Fibroblast of the aortic adventitia (primary cell): Measurements from ENCODE around the gene ATP2C2.

GRCh38 chr16:84367760-84369078, at the start of gene ATP2C2:
Gene ATP2C2 (plus strand): TSS chr16:84368538.
- CAGE, long polyA plus RNA: no peak

- CAGE, long polyA plus RNA: no peak
These were observed 28.1 kb downstream of the ATP2C2 start for GRCh38 chr16:84396050-84397141.

- CAGE, long polyA plus RNA: no peak
These were observed 25.3 kb downstream of the MEAK7 start for GRCh38 chr16:84478982-84479785.

GRCh38 chr16:84507209-84507811, 2.9 kb upstream of the MEAK7 start:
- CAGE, long polyA plus RNA: no peak

DNA sequence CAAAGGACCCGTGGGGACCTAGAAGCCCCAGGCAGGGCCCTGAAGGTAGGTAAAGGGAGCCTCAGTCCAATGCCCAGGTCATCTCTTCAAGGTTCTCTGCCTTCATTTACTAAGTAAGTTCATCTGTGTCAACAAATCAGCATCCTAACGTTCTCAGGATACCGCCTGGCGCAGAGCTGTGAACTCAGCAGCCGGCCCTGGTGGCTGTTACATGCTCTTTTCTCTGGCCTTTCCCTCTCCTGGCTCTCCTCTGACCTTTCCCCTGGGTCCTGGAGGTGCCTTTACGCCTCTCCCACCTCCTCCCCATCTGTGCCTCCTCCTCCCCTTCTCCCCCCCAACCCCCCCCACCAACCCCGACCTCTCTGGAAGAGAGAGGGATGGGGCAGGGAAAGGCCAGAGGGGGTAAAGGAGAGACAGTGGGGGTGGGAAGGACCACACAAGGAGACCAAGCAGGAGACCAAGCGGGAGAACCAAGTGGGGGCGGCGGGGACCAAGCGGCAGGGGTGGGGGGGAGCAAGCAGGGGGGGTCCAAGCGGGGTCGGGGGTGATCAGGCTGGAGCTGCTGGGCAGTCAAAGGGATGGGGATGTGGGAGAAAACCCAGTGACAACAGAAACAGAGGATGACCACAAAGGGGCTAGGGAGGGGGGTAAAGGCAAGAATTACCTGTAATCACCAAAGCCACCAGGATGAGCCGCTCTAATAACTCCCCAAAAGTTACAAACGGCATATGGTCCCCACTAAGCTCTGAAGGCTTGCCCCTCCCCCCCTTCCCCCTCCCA, 19.4 kb downstream of the COTL1 start:
- CAGE, long polyA plus RNA: no peak

DNA sequence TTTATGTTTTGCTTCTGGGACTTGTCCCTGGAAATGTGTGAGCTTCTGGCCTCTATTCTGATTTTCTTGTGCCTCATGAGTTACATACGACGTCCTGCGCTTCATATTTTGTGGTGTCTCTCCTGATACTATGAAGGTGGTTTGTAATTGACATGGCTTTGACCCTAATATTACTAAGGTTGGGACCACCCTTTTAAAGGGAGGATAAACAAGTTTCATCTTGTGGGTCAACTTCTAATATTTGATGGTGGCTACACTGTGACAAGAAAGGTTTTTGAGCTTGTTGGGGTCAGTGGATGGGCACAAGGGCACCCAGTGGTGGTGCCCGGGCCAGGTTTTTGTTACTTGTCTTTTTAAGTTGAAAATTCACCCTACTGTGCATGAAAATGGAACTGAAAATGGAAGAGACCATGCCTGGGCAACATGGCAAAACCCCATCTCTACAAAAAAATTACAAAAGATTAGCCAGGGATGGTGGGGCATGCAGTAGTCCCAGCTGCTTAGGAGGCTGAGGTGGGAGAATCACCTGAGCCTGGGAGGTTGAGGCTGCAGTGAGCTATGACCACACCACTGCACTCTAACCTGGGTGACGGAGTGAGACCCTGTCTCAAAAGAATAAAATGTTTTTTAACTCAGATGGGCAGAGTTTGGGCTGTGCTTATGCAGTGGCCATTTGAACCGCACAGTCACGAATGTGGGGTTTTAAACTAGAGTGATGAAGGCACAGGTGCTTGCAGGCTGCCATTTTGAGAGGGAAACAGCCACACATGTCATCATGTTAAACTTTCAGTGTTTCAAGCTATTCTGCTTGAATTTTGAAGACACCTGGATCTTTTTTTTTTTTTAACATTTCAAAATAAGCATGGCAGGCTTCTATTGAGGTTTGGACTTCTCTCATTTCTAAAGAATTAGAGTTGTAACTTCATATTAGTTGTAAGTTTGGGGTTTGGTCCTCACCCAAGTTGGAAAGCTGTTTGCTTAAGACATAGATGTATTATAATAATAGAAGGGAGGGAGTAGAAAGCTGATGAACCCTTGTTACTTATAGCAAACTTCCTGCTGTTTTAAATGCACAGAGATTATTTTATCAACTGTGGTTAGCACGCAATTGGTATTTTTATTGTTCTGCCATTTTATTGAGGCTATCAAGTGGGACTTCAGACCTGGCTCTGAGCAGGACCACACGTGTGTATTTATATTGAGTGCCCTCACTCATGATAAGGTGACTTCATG, 16.5 kb downstream of the KLHL36 start:
- CAGE, long polyA plus RNA: no peak

GRCh38 chr16:84732699-84733541, 33.1 kb downstream of the USP10 start:
- CAGE, long polyA plus RNA: no peak

DNA sequence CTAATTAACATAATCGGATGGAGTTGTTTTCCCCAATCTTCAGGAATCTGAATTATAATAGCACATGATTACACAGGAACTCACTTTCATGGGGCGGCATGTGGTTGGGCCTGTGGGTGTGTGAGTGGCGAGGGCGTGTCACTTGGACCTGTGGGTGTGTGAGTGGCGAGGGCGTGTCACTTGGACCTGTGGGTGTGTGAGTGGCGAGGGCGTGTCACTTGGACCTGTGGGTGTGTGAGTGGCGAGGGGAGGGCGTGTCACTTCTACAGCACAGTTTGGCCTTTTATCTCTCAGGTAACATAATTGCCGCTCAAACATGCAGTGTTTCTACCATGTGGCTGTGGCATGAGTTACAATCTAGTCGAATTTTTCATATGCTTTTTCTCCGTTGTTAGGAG, 36.1 kb downstream of the USP10 start:
- CAGE, long polyA plus RNA: no peak

- CAGE, long polyA plus RNA: no peak
These were observed 52.7 kb upstream of the CRISPLD2 start for GRCh38 chr16:84766904-84767601.

DNA sequence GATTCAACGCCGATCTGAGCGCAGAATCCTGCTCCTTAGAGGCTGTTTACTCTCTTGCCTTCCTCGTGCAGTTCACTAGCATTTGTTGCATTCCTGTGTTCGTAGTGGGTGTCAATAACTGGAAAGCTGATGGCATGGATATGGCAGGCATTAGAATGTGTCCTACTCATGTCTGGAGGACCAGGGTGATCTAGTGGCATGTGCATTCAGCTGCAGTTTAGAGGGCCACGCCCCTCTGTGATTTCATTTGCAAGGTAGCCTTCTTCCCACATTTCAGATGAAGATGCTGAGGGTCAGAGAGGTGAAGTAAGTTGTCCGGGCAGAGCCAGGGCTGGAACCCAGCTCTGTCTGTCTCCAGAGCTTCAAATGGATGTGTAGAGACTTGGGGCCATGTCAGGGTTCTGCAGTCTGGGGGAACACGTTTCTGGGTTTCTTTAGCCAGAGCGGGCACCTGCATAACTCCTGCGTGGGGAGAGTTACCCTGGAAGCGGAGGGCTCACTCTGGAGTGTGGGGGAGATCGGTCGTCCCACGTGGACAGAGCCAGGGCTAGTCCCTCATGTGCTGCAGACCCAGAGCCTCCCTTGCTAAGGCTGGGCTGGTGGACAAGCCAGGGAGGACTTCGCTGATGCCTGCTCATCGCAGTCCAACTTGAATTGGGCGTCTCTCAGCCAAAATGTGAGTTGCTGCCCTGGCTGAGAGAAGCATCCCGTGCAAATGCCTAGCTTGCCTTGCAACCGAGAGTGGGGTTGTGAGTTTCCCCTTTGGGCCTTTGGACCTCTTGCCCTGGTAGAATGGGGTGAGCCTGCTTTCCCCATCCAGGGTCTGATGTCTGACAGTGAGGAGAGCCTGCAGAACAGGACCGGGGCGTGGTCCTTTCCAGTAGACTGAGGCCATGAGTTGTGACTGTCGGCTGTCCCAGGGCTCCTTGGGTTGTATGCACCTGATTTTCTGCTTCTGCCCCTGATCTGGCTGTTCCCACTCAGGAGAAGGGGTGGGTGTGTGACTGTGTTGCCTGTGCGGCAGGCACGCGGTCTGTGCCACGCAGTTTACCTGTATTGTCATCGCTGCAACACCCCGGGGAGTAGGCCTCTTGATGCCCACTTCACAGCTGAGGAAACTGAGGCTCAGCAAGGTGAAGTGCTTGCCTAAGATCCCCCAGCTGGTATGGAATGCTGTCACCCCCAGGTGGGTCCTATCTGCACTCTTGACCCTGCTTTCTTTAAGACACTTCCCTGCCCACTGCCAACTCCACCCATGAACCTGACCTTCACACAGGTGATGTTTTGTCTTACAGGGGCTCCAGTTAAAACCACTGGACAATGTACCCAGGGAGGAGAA, 1.1 kb downstream of the CRISPLD2 start:
- CAGE, long polyA plus RNA: no peak

GRCh38 chr16:84834490-84834897, 14.7 kb downstream of the CRISPLD2 start:
- CAGE, long polyA plus RNA: no peak

GRCh38 chr16:84835622-84836957, 16.3 kb downstream of the CRISPLD2 start:
- CAGE, long polyA plus RNA: no peak

GRCh38 chr16:84845565-84846110, 25.9 kb downstream of the CRISPLD2 start:
- CAGE, long polyA plus RNA: no peak

DNA sequence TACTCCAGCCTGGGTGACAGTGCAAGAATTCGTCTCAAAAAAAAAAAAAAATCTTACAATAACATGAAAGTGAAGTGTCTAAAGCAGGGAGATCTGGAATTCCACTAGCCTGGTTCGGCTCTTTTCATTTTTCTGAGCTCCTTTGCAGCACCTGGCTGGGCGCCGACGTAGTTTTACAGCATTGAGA, 27.7 kb downstream of the CRISPLD2 start:
- CAGE, long polyA plus RNA: no peak

DNA sequence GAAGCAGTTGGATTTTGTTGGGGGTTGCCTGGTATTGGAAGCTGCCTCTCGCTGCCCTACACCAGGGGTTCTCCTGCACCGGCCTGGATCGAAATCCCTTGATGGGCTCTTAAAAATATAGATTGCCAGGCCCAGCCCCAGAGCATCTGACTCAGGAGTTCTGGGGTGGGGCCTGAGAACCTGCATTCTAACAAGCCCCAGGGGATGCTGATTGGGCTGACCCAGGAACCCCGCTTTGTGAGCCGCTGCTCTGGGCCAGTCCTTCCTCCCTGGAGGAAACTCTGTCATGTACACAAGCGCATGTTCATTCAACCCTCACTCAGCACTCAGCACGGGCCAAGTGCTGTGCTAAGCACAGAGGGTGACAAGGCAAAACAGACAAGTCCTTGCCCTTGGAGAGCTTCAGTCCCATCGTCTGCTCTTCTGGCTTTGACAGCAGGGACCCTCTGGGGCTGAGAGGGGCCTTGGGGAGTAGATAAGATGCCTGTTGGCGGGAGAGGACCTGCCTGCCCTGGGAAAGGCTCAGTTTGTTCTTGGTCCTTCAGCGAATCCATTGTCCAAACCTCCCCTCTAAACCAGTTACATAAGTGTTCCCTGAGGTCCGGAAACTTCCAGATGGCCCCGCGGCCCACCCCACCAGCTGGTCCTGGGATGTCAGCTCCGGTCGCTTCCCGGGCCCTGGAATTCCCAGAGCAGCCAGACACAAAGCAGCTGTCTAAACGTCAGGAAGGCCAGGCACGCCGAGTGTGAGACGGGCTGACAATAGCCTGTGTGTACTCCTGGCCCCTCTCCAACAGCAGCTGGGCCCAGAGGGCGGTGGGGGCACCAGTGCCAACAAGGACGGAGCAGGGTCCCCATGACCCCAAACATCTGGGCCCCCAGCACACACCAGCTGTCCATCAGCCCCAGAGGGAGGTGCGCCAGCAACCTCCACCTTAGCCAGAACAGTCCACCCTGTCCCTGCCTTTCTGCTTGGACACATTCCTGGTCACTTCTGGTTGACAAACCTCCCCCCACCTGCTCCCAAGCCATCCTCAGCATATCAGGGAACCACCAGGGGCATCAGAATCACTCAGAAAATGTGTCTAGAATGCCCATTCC, 88.8 kb downstream of the ZDHHC7 start:
- CAGE, long polyA plus RNA: no peak

DNA sequence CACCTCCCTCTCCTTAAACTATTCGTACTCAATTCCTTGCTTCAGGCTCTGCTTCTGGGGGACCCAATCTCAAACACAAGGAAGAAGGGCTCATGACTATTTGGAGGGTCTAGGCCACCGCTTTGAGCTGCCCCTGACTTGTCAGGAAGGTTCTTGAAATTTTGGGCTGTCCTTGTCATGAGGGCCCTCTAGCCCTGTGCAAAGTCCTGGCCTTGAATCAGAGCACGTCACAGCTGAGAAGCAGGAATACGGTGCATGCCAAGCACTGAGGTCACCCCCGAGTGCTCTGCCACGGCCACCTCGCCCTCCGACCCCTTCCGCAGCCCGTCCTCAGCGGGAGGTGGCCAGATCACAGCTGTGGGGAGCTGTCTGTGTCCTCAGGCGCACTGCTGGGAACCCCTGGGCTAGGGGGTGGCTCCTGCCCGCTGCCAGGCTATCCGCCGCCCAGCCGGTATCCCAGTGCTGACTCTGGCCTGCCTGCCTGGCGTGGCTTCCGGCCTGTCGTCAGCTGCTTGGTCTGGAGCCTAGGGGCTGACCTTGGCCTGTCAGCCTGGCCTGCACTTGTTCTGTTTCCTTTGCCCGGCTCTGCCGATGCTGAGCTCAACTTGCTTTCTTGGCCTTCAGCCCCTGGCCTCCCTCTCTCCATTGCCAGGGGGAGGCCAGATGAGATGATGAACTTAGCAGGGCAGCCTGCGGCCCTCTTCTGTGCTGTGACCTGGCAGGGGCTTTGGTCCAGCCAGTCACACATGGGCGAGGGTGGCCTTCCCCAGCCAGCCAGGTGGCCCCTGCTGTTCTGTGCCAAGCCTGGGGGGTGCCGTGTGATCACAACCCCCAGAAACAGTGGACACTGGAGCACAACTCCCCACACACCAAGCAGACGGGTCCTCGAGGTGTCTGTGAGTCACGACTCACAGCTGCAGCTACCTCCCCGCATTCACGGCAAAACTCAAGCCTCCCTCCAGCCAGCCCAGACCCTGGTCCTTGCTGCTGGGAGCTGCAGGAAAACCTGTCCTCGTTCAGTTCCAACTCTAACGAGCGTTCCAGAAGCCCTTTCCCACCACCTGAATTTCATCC, 77.4 kb downstream of the ZDHHC7 start:
- CAGE, long polyA plus RNA: no peak

- CAGE, long polyA plus RNA: no peak
These were observed 25.0 kb downstream of the ZDHHC7 start for GRCh38 chr16:84986220-84986795.

DNA sequence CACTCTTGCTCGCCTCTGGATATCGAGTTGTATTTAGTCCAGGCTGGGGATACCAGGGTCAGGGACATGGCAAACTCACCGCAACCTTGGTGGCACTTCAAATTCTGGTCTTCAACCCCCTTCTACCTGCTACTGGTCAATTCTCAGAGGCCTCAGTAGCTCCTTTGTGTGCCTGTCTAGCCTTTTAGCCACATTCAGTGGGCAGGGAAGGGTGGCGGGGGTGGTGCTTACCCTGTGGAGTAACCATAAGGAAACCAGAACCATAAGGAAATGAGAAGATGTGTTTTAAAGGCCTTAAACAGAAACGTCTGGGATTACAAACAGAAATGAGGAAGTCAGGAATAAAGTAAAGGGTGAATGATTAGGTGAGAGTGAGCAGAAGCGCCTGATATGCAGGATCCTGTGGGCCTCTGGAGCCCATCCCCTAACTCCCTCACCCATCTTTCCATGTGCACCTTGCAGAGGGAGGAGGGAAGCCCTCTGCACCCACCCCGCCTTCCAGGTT, 20.2 kb downstream of the KIAA0513 start:
- CAGE, long polyA plus RNA: no peak

DNA sequence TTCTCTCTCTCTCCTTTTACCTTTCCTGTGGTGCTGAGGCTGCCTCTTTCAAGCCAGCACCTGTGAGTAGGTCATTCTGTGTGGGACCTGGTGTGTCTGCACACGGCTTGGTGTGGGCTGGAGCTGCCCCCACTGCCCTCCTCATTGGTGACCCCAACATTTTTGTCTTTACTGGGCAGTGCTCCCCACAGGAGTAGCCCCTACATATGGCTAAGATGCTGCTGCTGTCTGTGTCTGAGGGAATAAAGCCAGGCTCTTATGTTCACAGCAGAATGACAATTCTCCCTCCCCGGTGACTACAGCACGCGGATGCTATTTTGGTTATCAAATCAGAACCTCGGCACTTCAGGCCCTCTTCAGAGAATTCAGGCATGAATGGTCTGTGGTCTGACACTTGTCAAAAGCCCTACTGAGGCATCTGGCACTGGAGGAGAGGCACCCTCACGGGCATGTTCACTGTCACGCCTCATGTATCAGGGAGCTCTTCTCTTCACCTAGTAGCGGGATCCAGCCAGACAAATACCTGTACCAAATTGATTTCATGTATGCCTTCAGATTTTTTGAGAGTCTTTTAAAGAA, 30.3 kb downstream of the KIAA0513 start:
- CAGE, long polyA plus RNA: no peak

DNA sequence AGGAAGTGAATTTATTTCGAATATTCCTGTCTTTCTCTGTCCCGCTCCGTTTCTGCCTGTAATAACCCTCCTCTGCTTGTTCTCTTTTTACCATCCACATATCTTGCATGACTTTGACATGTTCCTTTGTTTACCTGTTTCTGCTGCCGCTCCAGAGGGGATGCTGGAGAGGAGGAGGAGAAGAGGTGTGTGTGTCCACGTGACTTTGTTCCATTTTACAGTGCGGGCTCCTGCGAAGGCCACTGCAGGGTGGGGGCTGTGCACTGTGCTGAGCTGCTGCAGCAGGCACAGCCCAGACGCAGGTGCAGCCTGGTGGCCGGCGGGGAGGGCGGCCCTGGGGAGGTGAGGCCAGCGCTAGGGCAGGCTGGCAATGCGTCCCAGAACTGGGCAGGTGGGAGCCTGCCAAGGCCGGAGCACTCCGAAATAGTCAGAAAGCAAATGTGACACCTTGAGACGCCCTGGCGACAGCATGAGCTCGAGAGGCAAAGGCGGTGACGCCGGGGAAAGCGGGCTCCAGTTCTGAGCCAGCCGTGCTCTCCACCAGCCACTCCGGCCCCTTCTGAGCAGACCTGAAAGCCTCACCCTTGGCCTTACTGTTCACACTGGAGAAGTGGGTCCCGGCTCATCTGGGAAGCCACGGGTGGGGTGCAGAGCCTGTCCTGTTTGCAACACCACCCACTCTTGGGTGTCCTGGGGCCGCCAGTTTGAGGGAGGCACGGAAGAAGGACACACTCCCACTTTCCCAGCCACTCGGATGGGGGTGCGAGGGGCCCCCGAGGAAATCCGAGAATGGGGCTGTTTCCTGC, 29.7 kb downstream of the CIBAR2 start:
- CAGE, long polyA plus RNA: no peak